Foreskin fibroblast (primary cell): ENCODE measurements around the gene MGAT4D.

DNA sequence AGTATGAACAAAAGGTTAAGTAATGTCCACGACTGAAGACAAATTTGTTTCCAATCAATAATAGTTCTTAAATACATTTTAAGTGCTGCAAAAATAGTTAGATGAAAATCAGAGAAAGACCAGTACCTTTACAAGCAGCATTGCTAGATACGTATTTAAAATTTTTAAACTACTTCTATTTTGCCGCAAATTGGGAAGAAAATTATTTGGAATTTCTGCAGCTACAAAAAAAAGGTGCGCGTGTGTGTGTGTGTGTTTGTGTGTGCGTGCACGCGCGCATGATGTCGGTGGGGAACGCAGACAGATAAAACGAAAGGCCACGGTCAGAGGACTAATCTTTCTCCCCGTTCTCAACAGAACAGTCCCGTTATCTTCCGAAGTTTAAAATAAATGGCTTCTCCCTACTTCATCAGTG is 1.7 kb downstream of the MGARP start:
- RRBS = no CpG with 5 or more reads among the region's 16 CpGs

- RRBS = no CpG with 5 or more reads among the region's 6 CpGs
These were observed 3.3 kb downstream of the SETD7 start for GRCh38 chr4:139552354-139553463.

- RRBS = 1% methylated on average over 13 of the region's 63 CpGs
These were observed 936 bp upstream of the SETD7 start for GRCh38 chr4:139556691-139557619.

GRCh38 chr4:139762434-139763180 is 97.0 kb downstream of the MGST2 start:
- RRBS = no CpG with 5 or more reads among the region's 9 CpGs

DNA sequence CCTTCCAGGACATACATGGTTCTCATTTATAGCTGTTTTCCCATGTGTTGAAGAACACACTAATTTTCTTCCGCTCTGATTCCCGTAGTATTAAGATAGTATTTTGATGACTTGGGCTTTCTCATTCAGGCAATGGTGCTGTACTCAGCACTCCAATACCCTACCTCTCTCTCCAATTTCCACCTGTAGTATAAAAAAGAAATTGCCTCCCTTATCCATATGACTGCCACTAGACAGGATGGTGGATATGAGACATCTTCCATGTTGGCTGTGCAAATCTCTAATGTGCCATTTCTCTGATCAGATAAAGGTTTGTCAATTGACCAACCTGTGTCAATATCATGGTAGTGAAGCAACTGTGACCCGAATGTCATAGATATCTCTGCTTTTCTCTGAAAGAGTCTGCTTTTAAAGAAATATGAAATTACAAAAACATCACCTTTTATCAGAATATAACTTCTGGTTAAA is 154.3 kb downstream of the MGST2 start:
- RRBS = no CpG with 5 or more reads among the region's 3 CpGs

DNA sequence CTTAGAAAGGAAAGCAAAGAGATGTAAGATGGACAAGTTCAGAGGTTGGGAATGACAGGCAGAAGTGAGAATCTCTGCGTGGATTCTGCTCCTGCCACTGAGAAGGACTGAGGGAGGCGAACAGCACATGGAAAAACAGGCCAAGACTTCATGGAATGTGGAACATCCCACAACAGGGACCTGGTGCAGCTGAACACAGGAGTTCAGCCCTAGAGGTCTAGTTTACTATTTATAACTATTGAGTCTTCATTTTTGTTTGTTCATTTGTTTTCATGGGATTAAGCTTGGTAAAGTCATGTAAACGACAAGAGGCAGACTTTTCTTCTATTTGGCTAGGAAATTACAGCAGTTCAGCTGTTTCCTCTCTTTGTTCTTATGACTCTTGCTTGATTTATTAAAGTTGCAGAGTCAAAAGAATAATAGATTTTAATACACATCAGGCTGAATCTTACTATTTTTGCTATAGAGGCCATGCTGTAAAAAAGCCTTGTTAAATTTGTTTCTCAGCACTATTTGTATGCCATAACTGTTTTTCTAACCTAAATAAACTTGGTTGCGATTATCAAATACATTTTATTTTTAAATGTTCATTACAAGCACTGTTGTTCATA is 234.4 kb downstream of the MAML3 start:
- RRBS = no CpG with 5 or more reads among the region's 4 CpGs

DNA sequence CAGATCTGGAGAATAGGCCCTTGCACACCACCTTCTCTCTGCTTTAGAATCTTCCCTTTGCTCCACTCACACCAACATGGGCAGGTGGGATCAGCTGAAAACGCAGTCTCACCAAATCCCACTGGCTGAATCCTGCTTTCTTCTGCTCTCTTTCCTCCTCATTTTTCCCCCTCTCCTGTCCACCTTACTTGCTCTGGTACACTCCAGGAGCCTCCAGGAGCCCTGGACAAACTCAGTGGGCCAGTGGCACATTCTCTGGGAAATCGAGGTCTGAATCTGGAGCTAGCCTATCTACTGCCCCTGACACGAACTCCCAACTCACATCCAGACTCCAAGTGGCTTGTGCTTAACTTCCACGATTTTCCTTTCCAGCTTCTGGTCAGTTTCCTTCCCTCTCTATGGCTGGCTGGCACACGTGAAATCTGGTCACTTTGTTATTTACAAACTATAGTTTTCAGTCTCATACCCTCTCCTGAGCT is 233.0 kb downstream of the MAML3 start:
- RRBS = no CpG with 5 or more reads among the region's 5 CpGs

DNA sequence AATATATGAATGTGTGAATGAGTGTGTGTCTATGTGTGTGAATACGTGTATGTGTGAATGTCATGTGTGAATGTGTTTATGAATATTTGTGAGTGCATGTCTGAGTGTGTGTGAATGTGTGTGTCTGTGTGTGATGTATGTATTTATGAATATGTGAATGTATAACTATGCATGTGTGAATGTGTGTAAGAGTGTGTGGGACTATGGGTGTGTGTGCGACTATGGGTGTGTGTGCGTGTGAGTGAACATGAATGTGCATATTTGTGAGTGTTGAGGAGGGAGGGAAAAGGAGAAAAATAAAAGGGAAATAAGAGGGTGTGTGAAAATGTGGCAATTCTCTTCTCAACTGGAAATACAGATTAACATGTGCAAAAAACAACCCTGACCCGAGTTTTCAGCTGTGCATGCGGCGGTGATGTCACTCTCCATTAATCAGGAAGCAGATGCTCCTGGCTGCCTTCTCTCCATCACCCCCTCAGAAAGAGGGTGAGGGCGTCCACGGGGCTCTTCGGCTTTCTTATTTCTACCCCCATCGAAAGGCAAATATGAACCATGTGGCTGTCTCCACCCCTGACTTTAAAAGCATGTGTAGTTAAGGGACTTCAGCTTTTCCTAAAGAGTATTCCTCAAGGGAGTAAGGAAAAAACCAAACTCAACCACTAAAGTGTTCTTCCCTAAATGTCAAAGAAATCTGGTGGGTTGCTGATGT is 219.8 kb downstream of the MAML3 start:
- RRBS = no CpG with 5 or more reads among the region's 10 CpGs

DNA sequence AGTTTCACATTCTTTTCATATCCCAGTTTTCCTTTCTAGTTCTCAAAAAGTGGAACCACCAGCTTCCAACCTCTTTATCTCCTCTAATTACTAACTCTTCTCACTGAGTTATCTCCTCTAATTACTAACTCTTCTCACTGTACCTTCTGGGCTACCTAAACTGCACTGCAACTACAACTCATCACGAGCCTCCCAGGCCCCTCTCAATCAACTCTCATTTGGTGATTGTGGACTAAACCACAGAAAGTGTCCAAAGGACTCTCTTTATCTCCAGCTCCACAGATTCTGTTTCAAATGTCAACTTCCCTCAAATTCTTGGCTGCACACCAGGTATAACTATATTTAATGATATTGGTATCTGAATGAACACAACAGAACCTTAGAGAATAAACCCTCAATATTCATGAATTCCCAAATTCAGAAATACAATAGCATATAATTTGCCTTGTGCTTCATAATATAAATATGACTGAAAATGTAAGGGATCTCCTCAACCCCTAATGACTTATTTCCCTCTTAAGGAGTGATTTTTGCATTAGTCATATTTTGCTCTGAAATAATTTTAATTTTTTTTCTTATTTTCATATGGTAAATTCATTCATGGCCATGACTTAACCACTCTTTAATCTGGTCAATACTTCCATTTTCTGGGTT is 182.8 kb downstream of the MAML3 start:
- RRBS = no CpG with 5 or more reads among the region's 1 CpG

GRCh38 chr4:140021475-140022285 is 132.3 kb downstream of the MAML3 start:
- RRBS = no CpG with 5 or more reads among the region's 5 CpGs

- RRBS = no CpG with 5 or more reads among the region's 6 CpGs
These were observed 57.0 kb downstream of the MAML3 start for GRCh38 chr4:140096826-140097481.

DNA sequence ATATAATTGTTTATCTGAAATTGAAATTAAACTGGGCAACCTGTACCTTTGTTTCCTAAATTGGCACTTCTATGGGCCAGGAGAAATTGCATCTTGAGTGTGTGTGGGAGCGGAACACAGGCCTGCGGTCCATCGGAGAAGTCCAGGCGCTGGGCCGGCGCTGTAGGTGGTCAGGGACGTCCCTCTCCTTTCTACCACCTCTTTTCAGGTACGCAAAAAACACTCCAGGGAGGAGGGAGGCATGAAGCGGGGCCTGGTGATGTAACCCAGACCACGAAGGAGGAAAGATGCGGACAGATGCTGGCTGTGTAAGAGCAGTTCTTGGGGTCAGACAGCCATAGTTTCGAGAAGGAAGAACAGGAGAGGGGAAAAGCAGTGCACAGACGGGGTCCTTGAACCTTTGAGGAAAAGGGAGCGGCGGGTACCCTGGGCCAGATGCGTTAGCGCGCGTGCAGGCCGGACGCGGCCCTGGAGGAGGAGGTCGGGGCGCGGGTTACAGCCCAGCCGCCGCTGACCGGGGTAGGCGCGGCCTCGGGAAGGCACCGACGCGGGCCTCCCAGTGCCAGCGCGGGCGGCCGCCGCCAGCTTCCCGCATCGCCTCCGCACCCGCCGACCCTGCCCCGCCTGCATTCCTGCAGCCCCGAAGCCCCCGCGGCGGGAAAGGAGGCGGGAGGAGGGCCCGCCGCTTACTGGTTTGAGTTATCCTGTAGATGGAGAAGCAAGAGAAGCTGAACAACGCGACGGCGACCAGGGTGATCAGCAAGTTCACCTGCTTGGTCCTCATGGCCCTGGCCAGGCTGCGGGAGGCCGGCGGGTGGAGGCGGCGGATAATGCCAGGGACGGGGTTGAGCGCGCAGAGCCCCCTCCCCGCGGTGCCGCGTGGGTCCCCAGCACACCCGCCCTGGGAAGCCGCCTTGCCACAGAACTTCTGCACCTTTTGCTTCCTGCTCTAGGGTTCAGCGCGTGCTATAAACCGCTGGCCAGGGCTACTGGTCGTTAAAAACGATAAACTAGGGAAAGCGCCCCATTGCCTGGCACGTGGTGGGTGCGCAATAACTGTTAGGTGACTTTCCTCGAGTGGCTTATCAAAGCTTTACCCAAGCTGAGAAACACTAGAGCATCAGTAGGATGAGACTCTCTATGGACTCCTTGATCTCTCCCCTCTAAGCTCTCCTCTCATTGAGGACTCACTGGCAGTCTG is at the start of gene MGAT4D:
TSS of gene MGAT4D (minus strand) at position 855 of the 1,201 bp plus-strand sequence.
- RRBS = 5% methylated on average over 9 of the region's 79 CpGs

- RRBS = no CpG with 5 or more reads among the region's 12 CpGs
These were observed 77.0 kb upstream of the UCP1 start for GRCh38 chr4:140645450-140646499.

- RRBS = no CpG with 5 or more reads among the region's 6 CpGs
These were observed 82.6 kb downstream of the TBC1D9 start for GRCh38 chr4:140673541-140674105.

GRCh38 chr4:140718169-140718974 is 37.8 kb downstream of the TBC1D9 start:
- RRBS = no CpG with 5 or more reads among the region's 3 CpGs

- RRBS = no CpG with 5 or more reads among the region's 4 CpGs
These were observed 36.6 kb downstream of the TBC1D9 start for GRCh38 chr4:140719471-140720133.

- RRBS = no CpG with 5 or more reads among the region's 10 CpGs
These were observed 51.4 kb downstream of the RNF150 start for GRCh38 chr4:141081891-141082341.

GRCh38 chr4:141112473-141113426 is 20.5 kb downstream of the RNF150 start:
- RRBS = no CpG with 5 or more reads among the region's 13 CpGs

DNA sequence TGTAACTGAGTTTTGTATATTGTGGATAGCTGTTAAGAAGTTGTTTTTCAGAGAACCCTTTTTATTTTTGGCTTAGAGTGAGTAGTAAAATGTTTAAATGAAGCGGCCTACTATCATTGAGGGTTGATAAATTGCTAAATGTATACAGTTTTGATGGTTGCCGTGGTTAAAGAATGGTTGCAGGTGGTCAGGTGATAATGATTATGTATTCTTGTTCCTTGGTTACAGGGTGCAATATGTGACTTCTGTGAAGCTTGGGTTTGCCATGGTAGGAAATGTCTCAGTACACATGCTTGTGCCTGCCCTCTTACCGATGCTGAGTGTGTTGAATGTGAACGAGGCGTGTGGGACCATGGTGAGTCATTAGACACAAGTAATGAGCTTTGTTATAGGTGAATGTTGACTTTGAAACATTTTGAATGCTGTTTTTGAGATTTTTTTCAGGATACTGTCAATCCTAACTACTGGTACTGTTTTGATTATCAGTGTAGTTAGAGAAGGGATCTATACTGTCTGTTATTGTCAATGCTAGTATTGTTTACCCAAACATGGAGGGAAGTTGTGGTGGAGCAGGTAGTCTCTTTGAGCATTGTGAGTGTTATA is 8.7 kb downstream of the ZNF330 start:
- RRBS = no CpG with 5 or more reads among the region's 5 CpGs

GRCh38 chr4:141853157-141853794 is 216.9 kb downstream of the IL15 start:
- RRBS = no CpG with 5 or more reads among the region's 11 CpGs